ENCODE measurements around a stretch of chr3.

DNA sequence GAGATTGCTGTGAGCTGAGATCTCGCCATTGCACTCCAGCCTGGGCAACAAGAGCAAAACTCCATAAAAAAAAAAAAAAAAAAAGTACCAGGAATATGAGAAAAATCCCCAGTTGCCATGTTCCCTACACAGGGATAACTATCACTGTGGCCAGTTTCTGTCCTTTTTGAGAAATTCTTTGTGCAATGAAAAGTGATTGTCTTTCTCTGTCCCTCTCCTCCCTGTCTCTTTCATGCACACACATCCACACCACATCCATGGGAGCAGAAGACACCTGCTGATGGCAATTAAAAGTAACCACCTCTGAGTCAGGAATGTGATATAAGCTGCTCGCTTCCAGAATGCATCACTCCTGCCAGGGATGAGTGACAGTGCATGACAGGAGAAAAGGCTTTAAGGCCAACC lies 59.7 kb downstream of the UBP1 start:
- PRO-cap, 3 experiments: no peak in any of the 3 experiments

DNA sequence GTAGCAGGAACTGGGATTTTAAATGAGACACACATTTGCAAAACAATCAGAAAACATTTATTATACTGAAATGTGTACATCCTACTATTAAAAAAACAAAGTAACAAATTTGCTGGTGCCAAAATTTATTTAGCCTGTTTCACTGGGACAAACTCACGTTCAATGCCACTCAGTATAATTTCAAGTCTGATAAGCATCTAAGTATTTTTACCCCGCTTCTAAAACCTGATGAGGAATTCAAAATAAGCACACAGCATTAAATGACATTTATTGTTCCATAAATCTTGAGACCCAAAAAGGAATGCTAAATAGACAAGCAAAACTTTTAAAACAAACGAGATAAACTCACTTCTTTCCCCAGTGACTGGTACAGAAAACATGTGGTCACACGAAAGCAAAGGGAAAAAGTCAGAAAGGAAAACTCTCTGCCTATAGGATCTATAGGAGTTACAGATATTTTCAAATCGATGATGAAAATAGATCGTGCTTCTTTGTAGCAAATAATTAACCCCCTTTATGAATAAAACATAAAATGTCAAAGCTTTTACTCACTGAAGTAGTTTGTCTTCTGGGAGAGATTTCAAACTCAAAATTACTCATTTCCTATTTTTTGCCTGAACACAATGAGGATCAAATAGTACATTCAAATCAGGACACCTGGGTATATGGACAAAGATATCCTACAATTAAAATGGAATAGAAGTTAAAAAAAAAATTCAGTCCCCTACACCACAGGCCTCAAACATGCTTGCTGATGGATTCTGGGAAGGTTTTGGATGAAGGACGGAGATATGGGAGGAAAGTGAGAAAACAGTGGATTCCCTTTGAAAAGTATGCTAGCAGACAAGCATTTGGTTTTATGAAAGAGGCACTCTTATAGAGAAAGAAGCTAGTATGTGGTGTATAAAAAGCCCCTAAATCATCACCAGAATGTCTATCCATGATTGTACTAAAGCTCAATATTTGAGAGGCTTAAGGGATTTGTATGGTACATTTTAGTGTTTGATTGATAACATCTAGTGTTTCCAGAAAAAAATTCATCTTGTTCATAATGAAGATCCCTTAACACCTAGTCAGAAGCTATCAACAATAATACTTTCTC lies 51.6 kb downstream of the UBP1 start:
- PRO-cap, 3 experiments: no peak in any of the 3 experiments

GRCh38 chr3:33428605-33429099 lies 11.6 kb downstream of the UBP1 start:
- PRO-cap, 3 experiments: no peak in any of the 3 experiments

GRCh38 chr3:33440700-33441764 lies 827 bp upstream of the UBP1 start:
- PRO-cap, 3 experiments: peak in 3 of 3 experiments; most common plus-strand start chr3:33441029 (in 3); most common minus-strand start chr3:33440905 (in 2)

DNA sequence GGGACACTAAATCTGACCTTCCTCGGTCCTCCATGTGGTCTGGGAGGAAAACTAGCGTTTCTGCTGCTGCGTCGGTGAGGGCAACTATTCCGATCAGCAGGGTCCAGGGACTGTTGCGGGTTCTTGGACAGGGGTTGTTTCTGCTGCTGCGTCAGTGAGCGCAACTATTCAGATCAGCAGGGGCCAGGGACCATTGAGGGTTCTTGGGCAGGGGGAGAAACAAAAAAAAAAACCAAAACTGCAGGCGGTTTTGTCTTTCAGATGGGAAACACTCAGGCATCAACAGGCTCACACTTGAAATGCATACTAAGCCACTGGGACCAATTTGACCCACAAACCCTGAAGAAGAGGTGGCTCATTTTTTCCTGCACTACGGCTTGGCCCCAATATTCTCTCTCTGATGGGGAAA lies 7.9 kb upstream of the UBP1 start:
- PRO-cap, 3 experiments: no peak in any of the 3 experiments

DNA sequence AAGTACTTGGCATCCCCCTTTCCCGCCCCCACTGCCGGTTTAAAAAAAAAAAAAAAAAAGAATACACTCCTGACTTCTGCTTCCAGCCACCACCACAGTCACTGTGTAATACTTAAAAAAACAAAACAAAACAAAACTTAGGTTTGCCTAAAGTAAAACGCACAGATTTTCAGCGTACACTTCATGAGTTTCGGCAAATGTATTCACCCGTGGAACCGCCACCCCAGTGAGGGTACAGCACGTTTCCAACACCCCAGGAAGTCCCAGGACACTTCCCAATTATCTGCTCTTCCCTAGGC lies 394 bp upstream of the CLASP2 start:
- PRO-cap, 3 experiments: peak in 1 of 3 experiments; most common plus-strand start position 66 of the sequence (in 1)

- PRO-cap, 3 experiments: peak in 1 of 3 experiments; most common minus-strand start chr3:34493325 (in 1)
These were observed 694.7 kb downstream of the PDCD6IP start for GRCh38 chr3:34493139-34493438.

DNA sequence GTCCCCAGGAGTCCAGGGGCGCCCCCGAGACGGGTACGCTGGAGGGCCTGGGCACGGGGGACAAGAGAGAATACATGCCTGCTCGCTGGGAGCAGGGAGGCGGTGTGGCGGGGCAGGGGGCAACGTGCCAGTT lies 460 bp upstream of the ARPP21 start:
- PRO-cap, 3 experiments: no peak in any of the 3 experiments

DNA sequence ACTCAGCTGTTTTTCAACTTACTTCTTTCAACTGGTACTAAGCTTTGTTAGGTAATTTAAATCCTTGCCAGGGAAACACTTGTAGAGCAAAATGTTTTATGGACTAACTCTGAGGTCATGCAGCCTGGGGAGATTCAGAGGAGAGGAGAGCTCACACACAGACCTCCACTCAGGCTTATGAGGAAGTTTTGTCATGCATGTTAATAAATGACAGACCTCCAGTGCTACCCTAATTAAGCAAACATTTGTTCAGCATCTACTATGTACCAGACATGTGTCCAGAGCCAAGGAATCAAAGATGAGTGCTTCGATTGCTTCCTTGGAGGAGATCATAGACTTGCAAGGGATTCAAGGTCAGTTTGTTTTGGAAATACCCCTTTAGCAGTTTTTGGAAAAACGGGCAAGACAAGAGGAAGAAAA lies 61.4 kb upstream of the STAC start:
- PRO-cap, 3 experiments: no peak in any of the 3 experiments

- PRO-cap, 3 experiments: no peak in any of the 3 experiments
These were observed 52.7 kb downstream of the STAC start for GRCh38 chr3:36432967-36433404.

DNA sequence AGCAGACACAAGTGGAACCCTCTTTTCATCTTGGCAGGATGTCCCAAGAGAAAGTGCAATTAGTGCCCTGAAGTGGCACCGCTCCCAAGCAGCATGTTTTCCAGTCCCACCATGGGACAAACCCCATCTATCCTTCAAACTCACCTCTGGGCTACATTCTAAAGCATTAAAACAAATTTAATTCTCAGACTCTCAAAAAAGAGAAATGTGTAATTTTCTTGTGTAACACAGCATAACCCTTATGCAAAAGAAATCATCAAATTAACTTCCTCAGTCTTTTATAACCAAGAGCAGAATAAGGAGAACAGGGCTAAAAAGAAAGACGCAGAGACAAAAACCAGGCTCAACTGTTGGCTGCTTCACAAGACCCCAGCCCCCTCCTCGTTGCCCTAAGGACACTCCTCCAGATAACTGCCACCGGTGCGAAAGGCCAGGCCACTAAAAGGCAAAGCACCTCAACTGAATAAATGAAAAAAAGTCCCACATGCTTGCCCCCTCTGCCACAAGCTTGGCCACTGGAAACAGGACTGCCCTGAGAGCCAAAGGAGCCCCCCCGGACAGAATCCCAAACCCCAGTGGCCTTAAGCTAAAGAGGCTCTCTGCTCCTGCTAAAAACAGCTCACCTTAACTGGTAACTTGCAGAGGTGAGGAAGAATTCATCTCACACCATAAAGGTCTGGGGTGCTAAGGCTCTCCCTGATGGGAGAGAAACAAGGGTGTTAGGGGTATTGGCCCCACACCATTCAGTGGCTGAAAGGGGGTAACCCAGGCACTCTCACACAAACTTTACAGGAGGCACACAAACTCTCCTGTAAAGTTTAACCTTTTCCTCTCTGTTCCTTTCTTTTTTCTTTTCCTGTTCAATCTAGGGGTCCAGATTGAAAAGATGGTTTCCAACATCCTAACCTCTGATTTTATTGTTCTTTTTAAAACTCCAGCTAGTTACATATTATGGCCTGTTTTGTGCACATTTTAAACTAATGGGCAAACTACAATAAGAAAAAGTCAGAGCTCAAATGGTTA lies 20.2 kb downstream of the TRANK1 start:
- PRO-cap, 3 experiments: no peak in any of the 3 experiments

DNA sequence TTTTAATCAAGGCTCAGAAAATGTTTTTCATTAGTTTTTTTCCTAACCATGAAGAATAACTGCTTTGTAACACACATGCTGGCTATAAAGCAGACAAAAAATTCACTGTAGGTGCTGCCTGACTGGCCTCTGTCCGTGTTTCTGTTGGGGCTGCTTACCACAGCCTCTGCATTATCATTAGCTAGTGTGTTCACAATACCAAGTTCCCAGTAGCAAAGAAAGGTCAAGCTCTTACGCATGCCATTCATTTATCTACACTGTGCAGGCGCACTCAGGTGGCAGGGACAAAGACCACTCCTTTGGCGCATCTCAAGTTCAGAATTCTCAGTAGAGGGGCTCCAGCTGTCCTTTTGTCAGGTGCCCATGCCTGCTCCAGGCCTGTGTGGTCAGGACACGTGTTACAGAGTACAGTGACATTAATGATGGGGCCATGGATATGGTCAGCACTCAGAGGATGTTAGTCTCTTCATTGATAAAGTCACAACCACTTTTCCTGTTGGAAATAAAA lies 22.3 kb downstream of the MLH1 start:
- PRO-cap, 3 experiments: no peak in any of the 3 experiments

- PRO-cap, 3 experiments: no peak in any of the 3 experiments
These were observed 92.5 kb downstream of the GOLGA4 start for GRCh38 chr3:37335613-37335960.

- PRO-cap, 3 experiments: no peak in any of the 3 experiments
These were observed 101.5 kb downstream of the GOLGA4 start for GRCh38 chr3:37344568-37344901.

GRCh38 chr3:37466674-37467227 lies 14.8 kb downstream of the ITGA9 start:
- PRO-cap, 3 experiments: no peak in any of the 3 experiments

DNA sequence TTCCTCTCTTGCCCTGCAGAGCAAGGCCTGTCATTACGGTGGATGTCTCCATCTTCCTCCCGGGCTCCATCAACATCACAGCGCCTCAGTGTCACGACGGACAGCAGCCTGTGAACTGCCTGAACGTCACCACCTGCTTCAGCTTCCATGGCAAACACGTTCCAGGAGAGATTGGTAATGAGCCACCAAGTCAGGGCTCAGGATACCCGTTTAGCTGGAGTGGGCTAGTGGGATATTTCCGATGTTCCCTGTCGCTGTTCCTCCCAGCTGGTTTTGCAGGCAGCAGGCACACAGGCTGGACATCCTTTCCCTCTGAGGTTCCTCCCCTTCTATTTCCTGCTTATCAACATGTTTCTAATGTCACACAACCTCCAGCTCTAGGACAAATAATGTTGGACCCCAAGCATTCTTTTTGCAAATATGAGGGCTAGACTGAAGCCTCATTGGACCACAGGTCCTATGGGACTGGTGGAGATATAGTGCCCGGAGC lies 81.4 kb downstream of the ITGA9 start:
- PRO-cap, 3 experiments: no peak in any of the 3 experiments

DNA sequence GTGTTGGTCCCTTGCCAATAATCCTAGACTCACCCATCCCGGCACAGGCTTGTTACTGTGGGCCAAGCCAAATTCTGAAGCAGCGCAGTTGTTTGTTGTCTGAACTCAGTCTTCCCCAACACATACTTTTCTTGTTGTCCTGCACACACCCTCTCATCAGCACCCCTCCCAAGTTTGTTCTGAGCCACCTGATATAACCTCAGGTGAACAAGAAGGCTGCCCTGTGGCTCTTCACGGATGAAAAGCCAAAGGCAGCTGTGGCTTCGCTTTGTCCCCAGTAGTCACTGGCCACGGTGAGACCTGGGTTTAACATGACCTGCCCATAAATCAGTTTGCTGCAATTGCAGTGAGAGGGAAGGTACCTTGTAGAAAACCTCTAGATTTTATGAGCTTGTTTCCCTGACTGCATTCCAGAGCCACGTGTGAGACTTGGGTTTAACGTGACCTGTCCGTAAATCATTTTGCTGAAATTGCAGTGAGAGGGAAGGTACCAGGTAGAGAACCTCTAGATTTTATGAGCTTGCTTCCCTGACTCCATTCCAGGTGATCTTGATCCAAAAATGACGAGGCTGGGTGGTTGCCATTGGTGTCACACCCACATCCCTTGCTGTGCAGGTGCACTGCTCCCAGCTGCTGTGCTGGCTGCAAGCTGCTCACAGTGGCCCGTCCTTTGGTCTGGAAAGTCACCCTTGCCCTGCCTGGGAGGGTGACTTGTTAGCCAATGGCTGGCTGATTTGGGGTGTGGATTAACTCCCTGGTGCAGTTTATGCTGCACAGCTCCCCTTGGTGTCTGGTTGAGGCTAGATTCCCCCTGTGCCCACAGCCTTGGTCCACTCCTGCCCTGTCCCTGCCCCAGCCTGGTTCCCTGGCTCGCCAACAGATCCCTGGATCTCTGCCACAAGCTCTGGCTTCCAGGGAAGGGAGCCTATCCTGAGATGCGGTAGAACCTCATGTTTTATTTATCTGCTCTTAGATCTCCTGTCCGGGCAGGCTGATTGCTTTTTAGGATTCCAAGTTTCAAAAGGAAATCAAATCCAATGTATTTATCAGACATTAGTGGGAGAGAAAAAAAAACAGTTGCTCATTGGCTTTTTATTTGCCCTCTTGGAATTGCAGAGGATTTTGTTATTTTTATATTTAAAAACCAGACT lies 192.7 kb upstream of the CTDSPL start:
- PRO-cap, 3 experiments: peak in 1 of 3 experiments; most common minus-strand start position 286 of the sequence (in 1)

- PRO-cap, 3 experiments: no peak in any of the 3 experiments
These were observed 1.4 kb downstream of the CTDSPL start for GRCh38 chr3:37862922-37863681.

DNA sequence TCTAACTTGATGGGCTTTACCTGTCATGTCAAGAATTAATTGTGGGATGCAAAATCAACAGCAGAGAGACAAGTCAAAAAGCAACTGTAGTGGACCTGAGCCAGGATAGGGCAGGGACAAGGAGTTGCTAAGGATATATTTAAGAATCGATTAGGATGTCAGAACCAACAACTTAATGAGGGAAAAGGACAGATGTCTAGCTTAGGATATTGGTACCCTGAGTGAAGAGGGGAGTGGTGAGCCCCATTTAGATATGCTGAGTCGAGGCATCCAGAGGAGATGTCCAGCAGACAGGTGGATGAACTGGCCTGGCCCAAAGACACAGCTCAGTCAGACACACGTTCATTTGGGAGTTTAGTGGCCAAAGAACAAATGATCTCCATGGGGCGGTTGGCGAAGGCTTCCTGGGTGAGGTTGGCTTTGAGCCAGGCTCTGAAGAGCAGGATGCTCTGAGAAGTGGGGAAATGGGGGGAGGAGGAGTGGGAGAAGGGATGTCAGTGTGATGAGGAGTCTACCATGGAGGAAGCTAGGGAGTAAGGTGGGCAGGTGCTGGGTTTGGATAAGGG lies 47.6 kb upstream of the VILL start:
- PRO-cap, 3 experiments: no peak in any of the 3 experiments

DNA sequence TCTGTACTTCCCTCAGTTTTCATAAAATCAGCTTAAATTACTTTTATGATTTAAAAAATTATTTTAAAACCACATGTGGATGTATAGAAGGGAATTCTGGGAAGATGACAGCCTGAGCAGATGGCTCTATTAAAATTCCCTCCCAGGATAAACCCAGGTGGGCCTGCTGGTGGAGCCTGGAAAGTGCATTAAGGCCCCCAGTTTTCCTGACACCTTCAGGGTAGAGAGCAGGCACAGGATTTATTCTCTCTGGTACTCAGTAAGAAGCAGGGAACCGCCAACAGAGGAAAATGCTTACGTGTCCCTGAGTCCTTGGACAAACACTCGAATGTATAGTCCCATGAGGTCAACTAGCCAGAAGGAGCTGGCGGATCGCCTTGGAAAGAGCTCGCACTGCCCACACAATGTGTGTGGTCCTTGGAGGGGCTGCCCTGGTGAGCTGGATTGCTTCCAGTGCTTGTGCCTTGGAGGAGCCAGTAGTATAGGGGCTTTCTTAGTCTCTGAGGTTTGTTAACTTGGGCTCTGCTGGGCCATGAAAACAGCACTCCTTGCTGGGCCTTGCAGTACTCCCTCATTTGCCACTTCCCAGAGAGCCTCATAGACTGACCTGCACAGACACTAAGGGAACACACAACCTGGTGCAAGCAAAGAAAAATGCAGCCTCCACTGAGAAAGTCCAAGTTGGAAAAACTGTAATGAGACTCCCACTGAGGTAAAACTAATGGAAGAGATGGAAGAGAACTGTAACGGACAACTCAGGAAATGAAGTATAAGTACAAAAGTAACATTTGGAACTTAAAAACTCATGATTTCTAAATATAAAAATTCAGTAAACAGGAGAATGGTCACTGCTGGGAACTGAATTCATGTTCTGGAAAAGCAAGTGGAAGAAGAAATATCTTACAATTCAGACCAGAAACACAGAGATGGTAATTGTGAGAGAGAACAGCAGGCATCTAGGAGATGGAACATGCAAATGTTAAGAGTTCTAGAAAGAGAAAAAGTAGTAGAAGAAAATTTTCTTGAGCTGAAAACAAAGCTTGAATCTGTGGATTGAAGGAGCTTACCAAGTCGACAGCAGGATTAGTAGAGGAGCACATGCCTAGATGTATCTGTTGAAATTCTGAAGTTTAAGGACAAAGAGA lies 40.6 kb upstream of the VILL start:
- PRO-cap, 3 experiments: no peak in any of the 3 experiments

All from Metastatic Breast Carcinoma in the Ovary (tissue), 3 donors.